Neuron (in vitro differentiated cells): ENCODE results near the gene SMCO1.

DNA sequence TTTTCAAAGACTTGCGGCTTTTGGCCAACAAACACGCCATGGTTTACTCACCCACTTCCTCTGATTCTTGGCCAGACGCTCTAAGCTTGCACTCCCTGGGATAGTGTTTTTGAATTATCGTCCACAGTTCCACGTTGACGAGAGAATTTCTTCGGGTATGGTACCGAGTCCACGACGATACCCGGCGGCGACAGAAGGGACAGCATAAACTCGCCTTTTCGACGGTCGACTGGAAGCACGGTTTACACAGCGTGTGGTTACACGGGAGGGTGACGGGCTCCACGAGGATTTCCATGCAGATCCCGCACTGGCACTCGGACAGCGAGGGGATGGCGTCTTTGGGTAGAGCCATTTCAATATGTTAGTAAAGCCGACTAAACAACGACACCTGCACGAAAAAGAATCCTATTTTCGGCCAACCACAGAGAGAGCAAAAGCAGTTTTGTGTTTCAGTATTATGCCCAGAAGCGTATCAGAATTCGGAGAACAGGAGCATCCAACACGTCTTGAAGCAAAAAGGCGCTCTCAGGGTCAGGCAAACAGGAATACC lies 671 bp downstream of the RNF168 start:
- PRO-cap = unidirectional peak, plus-strand start at position 205 of the sequence; unidirectional peak, plus-strand start at position 245 of the sequence; bidirectional peak, plus-strand start at position 307 of the sequence, minus-strand start at position 334 of the sequence

DNA sequence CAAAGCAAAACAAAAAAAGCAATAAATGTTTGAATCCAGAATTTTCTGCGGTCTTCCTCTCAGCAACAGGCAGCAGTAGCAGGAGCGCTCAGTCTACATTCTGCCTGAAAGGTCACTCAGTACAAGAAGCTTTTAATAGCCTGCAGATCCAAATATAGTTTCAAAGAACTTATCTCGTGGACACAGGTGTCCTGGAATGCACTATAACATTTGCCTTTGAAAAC lies at the start of gene SMCO1:
TSS of gene SMCO1 (minus strand) at position 106 of the 224 bp plus-strand sequence.
- PRO-cap = no peak

DNA sequence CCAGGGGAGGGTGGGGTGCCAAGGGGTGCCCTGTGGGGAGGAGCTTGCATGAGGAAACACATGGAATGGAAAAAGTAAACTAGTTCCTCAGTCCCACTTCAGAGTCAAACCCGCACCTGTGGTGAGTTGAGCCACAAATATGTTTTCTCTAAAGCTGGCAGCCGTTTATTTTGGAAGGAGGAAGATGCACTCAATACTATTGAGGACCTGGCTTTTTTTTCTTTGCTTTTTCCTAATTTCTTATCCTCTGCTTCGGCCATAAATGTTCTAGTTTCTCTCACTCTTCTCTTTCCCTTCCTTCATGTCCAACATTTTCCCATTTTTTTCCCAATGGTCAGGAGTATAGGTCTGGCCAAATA lies 30.0 kb upstream of the NRROS start:
- PRO-cap = no peak

GRCh38 chr3:196652890-196653630 lies 13.6 kb downstream of the NRROS start:
- PRO-cap = no peak

GRCh38 chr3:196659940-196660956 lies 20.8 kb downstream of the NRROS start:
- PRO-cap = no peak

- PRO-cap = no peak
These were observed 1.6 kb downstream of the PAK2 start for GRCh38 chr3:196741335-196741677.

DNA sequence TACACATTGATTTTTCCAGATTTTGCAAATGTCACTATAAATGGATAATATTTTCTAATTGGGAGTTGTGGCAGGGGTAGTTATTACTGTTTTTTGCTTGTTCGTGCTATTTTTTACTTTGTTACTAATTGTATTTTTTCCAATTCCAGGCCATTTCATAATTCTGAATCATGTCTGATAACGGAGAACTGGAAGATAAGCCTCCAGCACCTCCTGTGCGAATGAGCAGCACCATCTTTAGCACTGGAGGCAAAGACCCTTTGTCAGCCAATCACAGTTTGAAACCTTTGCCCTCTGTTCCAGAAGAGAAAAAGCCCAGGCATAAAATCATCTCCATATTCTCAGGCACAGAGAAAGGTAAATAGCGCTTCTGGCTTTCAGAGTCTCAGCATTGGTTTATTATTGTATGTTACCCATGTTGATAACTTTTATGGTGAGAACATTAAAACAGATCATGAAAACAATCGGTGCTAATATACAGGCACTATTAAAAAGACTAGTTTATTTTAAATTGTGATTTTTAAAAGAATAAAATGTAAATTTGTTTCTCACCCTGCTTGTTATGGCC lies 42.9 kb downstream of the PAK2 start:
- PRO-cap = no peak

DNA sequence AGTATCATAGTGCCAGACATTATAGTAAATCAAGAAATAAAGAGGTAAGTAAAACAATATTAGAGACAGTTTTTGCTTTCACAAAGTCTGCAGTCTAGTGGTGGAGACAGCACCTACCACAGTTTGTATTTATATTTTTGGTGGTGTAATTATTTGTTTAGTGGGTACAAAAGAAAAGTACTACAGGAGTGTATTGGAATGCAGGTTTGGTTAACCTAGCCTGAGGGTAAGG lies 36.1 kb downstream of the NCBP2 start:
- PRO-cap = no peak

- PRO-cap = bidirectional peak, plus-strand start at chr3:197003600, minus-strand start at chr3:197003591
These were observed 26.0 kb downstream of the MELTF start for GRCh38 chr3:197003492-197004113.

DNA sequence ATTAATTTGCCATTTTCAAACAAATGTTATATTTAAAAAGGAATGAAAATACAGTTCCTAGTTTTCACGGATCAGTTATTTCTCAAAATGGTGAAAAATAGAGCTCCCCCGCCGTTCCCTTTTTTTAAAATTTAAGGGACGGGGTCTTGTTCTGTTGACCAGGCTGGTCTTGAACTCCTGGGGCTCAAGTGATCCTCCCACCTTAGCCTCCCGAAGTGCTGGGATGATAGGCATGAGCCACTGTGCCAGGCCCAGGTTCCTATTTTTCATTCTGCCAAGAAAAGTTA lies 30.5 kb upstream of the MELTF start:
- PRO-cap = no peak

DNA sequence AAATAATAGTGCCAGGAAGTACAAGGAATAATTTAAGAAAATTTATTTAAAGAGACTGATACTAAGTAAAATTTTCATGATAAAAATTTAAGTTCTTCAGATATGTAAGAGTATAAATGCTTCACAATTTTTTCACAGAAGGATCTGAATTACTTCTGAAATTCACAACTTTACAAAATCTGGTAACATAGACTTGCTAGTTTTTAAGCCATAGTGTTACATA lies 123.2 kb downstream of the DLG1 start:
- PRO-cap = no peak

DNA sequence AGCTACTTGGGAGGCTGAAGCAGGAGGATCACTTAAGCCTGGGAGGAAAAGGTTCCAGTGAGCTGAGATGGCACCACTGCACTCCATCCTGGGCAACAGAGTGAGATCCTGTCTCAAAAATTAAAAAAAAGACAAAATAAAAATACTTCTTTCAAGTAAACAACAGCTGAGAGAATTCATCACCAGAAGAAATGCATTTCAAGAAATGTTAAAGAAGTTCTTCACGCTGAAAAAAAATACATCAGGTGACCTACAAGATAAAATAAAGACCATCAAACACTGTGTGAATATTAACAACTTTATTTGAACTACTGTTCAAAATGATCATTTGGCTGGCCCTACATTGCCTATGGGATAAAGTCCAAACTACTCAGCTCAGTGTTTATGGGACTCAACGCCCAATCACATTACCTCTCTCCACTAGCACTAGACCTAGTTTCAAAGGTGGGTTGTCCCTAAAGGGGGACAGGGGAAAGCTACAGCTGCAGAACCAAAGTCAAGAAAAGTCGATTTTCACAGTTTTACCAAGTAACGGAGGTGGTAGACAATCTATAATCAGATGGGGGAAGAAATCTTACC lies 62.1 kb downstream of the DLG1 start:
- PRO-cap = no peak

- PRO-cap = no peak
These were observed 54.6 kb downstream of the BDH1 start for GRCh38 chr3:197501282-197501528.

DNA sequence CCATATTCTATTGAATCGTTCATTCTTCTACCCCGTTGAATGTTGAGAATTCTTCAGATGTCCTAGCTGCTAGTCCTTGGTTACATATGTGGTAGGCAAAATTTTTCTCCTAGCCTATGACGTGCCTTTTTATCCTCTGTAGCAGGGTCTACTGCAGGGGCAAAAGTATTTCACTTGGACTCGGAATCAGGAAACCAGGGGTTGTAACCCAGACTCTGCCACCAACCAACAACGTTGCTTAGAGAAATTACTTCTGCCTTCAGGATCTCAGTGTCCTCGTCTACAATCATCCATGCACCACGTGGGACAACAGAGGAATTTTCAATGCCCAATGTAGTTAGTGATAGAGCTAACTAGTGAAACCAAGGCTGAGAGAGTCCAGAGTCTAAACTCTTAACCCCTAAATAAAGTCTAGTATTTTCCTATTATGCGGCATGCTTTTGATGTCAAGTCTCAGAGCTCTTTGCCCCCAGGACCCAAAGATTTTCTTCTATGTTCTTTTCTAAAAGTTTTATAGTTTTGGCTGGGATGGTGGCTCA lies 20.5 kb downstream of the BDH1 start:
- PRO-cap = no peak

- PRO-cap = no peak
These were observed 4.0 kb upstream of the BDH1 start for GRCh38 chr3:197559818-197560081.

DNA sequence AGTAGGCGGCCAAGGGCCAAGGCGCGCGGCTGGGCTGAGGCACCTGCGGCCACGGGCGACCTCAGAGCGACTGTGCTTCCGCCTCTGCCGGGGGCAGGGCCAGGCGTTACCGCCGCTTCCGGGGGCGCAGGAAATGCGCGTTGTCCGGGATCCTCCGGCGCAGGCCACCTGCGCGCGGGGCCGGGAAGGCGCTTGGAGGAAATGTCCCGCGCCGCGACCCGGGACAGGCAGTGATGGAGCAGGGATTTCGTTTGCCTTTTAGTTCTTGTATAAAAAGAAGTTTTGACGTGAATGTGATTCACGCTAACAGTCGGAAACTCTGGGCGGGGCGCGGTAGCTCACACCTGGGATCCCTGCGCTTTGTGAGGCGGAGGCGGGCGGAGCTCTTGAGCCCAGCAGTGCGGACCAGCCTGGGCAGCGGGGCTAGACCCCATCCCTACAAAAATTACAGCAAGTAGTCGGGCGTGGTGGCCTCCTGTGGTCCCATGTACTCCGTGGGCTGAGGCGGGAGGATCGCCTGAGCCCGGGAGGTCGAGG lies 81.9 kb downstream of the RUBCN start:
- PRO-cap = no peak

- PRO-cap = no peak
These were observed 17.0 kb upstream of the LRCH3 start for GRCh38 chr3:197773901-197774664.

DNA sequence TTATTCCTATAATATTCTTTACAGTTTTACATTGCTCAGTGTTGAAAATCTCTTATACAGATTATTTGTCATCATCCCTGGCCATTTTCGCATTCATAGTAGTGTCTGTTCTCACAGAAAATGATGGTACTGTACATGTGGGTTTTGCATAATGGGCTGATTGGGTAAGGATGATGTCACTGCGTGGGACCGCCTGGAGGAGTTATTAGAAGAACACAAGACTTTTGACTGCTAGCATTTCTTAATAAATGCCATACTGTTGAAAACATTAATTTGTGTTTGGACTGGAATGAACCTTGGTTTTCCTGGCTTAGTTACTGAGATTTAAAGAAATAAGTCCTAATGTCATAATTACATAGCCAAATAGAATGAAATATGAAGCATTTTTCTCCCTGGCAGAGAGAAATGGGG lies 20.3 kb downstream of the LRCH3 start:
- PRO-cap = no peak

- PRO-cap = no peak
These were observed 39.7 kb downstream of the LRCH3 start for GRCh38 chr3:197830717-197831133.

DNA sequence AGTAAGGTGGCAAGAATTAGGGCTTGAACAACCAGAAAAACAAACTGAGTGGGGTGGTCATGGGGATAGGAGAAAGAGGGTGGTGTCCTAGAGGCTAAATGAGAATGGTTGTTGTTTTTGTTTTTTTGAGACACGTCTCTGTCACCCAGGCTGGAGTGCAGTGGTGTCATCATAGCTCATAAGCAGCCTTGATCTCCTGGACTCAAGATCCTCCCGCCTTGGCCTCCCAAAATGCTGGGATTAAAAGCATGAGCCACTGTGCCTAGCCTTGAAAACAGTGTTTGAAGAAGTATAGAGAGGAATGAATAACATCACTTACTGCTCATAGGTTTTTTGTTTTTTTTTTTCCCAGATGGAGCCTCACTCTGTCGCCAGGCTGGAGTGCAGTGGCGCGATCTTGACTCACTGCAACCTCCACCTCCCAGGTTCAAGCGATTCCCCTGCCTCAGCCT lies 53.3 kb downstream of the LRCH3 start:
- PRO-cap = no peak